HL-60 (cell line): Measurements from ENCODE around the gene PRIMPOL.

DNA sequence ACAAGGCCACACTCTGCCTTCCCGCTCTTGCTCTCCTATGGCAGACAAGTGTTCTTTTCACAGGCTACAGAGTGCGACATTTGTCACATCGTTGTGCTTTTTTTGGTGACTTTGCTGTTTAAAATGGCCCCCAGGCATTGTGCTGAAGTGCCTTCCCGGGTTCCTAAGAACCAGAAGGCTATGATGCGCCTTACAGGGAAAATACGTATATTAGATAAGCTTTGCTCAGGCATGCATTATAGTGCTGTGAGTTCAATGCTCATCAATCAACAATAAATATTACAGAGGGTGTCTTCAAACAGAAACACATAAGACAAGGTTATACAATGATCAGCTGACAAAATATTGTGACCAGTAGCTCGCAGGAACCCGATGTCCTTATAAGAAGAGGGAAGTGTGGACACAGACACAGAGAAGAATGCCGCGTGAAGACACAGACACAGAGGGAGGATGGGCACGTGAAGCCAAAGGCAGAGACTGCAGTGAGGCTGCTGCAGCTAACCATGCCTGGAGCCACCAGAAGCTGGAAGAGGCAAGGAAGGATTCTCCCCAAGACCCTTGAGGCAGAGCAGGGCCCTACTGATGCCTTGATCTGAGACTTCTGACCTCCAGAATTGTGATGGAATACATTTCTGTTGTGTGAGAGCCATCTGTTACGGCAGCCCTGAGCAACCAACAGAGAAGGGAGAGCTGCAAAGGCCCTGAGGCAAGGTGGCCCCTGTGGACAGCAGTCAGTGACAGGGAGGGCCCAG is 41.9 kb downstream of the IRF2 start:
- RRBS = no CpG with 5 or more reads among the region's 12 CpGs

DNA sequence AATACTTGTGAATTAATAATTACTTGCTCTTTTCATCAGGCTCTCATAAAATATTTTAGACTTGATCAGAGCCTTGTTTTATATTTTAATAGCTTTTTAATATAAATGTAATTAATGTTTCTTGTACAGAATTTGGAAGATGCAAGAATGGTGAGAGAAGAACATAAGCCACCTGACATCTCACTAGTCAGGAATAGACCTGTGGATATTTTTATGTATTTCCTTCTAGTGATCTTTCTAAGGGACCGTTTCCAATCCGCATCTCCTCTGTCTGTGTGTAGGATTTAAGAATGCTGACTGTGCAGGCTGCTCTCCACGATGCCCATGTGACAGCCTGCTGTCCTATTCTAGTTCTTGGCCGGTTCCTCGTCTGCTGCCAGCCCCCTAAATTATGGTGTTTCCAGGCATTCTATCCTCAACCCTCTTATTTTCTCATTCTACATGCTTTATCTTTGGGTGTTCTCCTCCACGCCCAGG is 3.2 kb upstream of the IRF2 start:
- RRBS = no CpG with 5 or more reads among the region's 6 CpGs

- RRBS = no CpG with 5 or more reads among the region's 32 CpGs
These were observed at the start of gene PRIMPOL for GRCh38 chr4:184649609-184650055. TSS of gene PRIMPOL (plus strand) at chr4:184649738.

- RRBS = no CpG with 5 or more reads among the region's 5 CpGs
These were observed 18.7 kb upstream of the CENPU start for GRCh38 chr4:184752610-184752959.

DNA sequence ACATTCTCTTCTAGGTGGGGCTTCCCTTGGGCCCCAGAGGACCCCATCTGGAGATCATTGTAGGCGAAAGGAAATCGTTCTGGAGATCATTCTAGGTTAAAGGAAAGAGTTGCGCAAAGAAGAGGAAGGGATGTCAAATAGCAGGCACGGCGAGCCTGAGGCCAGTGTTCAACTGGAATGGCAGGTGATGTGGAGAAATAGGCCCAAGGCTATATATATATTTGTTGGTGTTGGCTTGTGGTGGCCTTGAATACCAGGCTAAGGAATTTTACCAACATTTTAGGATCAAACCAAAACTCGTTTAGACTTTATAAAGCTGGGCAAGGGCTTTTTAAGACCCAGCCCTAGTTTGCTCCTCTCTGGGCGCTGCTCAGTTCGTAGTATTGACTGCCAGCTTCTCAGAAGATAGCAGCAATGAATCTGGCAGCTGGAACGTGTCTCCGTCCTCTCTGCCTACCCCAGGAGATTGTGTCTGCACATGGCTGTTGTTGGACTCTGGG is 68.5 kb upstream of the ACSL1 start:
- RRBS = no CpG with 5 or more reads among the region's 10 CpGs

DNA sequence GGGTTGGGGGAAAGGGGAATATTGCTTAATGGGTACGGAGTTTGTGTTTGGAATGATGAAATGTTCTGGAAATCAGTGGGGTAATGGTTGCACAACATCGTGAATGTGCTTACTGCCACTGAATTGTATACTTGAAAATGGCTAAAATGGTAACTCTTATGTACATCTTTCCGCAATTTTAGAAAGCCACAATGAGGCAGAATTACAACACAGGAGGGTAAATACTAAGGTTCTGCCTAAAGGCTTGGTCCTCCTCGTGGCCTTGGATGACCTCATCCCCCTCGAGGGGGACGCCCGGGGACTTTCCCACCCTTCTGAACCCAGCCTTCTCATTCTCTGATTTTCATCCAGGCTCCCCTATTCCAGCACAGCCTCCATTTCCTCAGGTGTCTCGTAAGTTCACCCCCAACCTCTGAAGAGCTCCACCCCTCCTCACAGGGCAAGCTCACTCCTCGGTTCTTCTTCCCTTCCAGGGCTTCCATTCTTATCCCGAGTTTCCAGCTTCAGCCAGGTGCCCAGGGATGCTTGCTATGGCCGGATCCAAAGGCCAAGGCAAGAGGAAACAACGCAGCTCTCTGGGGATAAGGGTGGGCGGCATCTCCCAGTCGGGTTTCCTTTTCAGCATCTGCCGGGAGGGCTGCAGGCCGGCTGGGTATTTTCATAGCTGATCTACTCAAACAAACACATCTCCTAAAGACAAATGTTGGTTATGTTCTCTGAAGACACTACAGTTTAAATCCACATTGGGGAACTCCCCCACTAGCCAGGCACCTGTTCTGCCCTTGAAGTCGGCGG is 71.3 kb upstream of the ACSL1 start:
- RRBS = 93% methylated on average over 4 of the region's 18 CpGs

- RRBS = no CpG with 5 or more reads among the region's 8 CpGs
These were observed 29.6 kb upstream of the HELT start for GRCh38 chr4:184988689-184989101.

DNA sequence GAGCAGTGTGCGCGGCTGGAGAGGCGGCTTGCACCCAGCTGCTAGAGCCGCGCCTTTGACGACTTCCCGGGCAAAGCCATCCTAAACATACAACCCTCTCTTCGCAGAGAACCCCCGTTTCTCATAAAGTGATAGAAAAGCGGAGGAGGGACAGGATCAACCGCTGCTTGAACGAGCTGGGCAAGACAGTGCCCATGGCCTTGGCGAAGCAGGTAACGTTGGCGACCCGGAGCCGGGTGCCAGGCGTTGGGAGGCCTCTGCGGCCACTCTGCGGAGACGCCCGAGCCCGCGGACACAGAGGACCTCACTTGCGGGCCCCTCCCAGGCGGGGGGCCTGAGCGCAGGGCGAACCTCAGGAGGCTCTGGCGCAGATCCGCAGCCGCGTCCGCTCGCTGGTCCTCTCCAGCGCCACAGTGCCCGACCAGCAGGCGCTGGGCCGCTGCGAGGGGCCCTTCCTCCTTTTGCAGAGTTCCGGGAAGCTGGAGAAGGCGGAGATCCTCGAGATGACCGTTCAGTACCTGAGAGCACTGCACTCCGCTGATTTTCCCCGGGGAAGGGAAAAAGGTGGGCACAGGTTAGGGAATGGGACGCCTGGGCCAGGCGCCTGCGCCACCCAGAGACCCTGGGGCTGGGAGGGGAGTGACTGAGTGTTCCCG is 1.1 kb downstream of the HELT start:
- RRBS = 7% methylated on average over 5 of the region's 49 CpGs

- RRBS = no CpG with 5 or more reads among the region's 7 CpGs
These were observed 32.6 kb upstream of the SLC25A4 start for GRCh38 chr4:185110499-185110898.

GRCh38 chr4:185115875-185116308 is 27.2 kb upstream of the SLC25A4 start:
- RRBS = no CpG with 5 or more reads among the region's 8 CpGs

- RRBS = no CpG with 5 or more reads among the region's 8 CpGs
These were observed 4.9 kb downstream of the SLC25A4 start for GRCh38 chr4:185147794-185148567.

- RRBS = 65% methylated on average over 3 of the region's 11 CpGs
These were observed 1.4 kb downstream of the CFAP97 start for GRCh38 chr4:185202295-185202849.

DNA sequence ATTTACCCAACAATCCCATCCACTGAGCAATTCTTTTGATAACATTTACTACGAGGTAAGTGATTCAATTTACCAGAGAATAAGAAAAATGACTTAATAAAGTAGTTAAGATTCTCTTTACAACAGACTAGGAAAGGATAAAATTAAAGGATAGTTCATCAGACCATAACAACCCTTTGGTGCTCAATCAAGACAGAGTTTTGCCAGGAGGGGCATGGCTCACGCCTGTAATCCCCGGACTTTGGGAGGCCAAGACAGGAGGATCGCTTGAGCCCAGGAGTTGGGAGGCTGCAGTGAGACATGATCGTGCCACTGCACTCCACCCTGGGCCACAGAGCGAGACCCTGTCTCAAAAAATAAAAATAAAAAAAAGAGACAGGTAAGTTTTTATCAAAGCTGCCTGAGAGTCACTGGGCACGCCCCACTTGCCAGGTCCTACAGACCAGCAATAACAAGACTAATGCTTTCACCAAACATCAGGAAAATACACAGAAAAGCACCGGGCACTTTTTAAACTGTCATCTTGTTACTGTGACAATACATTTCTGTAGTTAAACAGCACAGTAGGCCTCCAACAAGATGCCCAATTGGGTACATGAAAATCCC is 847 bp downstream of the CFAP97 start:
- RRBS = no CpG with 5 or more reads among the region's 8 CpGs

DNA sequence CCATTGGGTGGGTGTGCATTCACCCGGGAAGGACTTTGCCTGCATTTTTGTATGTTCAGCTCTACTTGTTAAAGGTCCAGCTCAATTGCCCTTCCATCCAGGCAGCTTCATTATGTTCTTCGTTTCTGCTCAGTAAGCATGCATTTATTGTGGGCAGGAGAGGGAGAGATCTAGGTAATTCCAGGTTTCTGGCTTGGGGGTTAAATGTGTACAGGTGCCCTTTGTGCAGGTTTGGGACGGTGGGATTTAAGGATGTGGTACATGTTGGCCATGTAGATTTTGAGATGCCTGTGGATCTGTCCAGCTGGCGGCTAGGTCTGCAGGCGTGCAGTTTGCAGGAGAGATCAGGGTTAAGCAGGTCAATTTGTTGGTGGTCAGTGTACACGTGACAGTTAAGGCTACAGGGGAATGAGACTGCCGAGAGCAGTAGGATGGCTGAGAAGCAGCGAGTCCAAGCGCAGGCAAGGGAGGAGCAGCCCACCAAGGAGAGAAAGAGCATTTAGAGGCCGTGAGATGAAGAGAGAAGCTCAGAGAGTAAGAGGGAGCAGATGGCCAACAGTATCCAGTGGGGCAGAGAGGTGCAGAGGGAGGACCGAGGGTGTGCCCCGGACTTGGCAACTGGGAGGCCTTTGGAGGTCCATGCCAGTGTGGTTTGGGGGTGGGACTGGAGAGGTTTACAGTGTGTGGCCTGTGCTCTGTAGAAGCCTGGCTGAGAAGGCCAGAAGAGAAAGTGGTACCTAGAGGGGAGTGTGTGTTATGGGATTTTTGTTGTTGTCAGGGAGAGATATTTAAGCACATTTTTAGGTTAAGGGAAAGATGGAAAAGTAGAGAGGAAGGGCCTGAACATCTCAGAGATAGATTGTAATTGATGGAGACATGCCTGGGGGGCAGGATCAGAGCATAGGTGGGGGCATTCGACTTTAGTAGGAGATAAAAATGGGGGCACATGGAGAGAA is 18.3 kb downstream of the SNX25 start:
- RRBS = no CpG with 5 or more reads among the region's 13 CpGs

DNA sequence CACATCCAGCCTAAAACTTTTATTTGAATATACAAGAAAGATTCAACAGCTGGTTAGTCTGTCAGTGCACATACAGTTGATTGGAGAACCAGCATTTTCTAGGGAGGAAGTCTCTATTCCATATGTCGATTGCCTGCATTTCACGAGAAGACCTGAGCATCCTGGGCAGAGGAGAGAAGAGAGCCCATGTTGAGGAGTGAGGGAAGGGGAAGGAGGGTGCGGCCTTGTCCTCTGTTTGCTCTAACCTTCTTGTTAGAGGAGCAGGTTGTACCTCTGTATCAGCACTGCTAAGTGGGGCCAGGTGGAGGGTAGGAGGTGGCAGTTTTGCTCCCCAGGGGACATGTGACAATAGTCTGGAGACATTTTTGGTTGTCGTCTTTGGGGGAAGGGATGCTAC is 90.9 kb downstream of the LRP2BP start:
- RRBS = no CpG with 5 or more reads among the region's 4 CpGs

DNA sequence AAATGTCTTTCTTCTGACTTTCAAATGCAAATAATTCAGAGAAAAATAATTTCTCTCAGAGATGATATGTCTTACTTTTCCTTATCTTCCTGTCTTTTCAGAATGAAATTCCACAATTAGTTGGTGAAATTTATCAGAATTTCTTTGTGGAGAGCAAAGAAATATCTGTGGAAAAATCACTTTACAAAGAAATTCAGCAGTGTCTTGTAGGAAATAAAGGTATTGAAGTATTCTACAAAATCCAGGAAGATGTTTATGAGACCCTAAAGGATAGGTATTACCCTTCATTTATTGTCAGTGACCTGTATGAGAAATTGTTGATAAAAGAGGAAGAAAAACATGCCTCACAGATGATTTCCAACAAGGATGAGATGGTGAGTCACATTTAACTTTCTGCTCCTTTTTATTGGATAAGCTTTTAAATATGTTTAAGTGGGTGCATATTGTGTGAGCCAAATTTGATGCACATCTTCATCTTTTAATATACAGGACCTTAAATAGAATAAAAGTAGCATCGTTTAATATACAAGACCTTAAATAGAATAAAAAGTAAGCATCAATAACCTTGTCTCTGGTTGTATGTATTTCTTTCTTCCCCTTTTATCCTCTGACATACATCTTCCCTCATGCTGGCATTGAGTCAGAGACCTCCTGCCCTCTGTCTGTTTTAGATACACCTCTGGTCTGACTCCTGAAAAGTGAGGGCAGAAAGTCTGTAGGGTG is 72.1 kb downstream of the LRP2BP start:
- RRBS = no CpG with 5 or more reads among the region's 1 CpG

DNA sequence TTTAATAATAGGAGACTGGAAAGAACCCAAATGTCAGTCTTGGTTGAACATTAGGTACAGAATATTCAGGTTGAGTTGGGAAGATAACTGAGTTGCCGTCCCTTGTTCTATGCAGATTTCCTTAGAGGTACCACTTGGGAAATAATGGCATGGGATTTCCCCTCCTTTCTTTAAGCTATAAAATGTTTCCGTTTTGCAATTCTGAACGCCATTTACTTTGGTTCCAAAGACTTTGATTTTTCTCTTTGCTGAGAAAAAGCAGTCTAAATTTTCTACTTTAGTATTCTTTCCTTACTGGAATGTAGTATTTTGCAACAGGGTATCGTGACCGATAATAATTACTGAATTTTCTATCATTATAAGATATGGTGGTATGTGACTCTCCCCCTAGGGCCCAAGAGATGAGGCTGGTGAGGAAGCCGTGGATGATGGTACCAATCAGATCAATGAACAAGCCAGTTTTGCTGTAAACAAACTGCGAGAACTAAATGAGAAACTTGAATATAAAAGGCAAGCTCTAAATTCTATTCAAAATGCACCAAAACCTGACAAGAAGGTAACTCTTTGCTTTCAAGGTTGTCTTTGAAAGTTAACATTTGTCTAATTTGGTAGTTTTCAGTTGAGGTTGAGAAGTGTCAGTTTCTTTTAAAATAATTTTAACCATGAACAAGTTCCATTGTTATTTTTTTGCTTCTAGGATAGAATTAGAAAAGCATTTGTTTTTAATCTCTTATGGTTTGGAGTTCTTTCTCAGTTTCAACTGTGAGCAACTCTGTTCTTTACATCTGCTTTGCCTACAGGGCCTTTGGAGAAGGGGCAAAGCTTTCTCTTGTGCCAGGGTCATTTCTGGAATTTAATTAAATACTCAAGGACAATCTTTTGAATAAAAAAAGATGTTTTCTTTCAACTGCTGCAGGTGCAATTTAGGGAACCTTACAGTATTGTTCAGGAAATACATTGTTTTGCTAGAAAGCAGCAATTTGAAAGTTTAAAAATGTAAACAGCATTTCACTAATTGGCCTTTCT is 63.2 kb downstream of the LRP2BP start:
- RRBS = no CpG with 5 or more reads among the region's 7 CpGs

GRCh38 chr4:185384563-185385224 is 11.0 kb downstream of the LRP2BP start:
- RRBS = no CpG with 5 or more reads among the region's 13 CpGs

- RRBS = no CpG with 5 or more reads among the region's 12 CpGs
These were observed 3.6 kb downstream of the ANKRD37 start for GRCh38 chr4:185399984-185400917.

GRCh38 chr4:185405491-185406111 is 9.0 kb downstream of the ANKRD37 start:
- RRBS = no CpG with 5 or more reads among the region's 6 CpGs